SUDHL5 (cell line): ENCODE measurements around a stretch of chr12.

- PRO-cap = no peak
These were observed 836 bp upstream of the COQ5 start for GRCh38 chr12:120529662-120530326.

- PRO-cap = no peak
These were observed 14.0 kb downstream of the RNF10 start for GRCh38 chr12:120548113-120548519.

DNA sequence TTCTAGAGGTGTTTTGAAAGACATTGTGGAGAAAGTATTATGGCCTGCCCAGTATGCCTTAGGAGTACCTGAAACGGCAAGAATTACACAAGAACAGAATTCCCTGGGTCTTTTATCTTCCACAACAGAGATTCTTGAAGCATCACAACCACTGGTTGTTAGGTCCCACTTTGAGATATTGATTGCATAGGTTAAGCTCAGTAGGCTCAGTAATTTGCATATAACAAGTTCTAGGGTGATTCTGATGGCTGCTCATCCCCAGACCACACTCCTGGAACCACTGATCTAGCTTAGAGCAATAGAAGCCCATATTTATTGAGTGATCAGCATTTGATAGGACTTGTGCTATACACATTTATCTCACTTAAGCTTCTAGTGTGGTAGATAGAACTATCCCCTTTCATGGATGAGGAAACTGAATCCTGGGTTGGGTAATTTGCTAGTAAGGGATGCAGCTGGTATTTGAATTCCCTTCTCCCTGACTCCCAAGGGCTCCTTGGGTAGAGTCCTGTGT, 19.9 kb downstream of the POP5 start:
- PRO-cap = no peak

- PRO-cap = no peak
These were observed 14.6 kb upstream of the CABP1 start for GRCh38 chr12:120625854-120626159.

GRCh38 chr12:120688655-120689313, 1.8 kb downstream of the MLEC start:
- PRO-cap = no peak

- PRO-cap = no peak
These were observed 5.6 kb downstream of the MLEC start for GRCh38 chr12:120692218-120693203.

- PRO-cap = no peak
These were observed 11.5 kb upstream of the UNC119B start for GRCh38 chr12:120698453-120699407.

GRCh38 chr12:120702864-120704168, 6.9 kb upstream of the UNC119B start:
- PRO-cap = no peak

GRCh38 chr12:120705437-120706062, 4.7 kb upstream of the UNC119B start:
- PRO-cap = no peak

DNA sequence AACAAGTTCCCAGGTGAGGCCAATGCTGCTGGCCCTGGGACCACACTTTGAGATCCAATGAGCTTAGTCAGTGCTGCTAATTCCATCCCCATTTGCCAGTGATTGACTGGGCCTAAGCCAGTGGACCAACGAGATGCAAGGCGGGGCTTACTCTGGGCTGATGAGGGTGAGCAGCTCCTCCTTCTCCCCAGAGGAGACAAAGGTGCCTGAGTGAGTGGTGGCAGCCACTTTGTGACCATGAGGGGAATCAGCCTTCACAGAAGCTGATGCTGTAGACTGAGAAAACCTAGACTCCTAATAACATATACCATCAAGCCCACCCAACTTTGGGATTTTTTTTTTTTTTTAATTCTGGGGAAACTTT, 23.1 kb upstream of the HNF1A start:
- PRO-cap = no peak

DNA sequence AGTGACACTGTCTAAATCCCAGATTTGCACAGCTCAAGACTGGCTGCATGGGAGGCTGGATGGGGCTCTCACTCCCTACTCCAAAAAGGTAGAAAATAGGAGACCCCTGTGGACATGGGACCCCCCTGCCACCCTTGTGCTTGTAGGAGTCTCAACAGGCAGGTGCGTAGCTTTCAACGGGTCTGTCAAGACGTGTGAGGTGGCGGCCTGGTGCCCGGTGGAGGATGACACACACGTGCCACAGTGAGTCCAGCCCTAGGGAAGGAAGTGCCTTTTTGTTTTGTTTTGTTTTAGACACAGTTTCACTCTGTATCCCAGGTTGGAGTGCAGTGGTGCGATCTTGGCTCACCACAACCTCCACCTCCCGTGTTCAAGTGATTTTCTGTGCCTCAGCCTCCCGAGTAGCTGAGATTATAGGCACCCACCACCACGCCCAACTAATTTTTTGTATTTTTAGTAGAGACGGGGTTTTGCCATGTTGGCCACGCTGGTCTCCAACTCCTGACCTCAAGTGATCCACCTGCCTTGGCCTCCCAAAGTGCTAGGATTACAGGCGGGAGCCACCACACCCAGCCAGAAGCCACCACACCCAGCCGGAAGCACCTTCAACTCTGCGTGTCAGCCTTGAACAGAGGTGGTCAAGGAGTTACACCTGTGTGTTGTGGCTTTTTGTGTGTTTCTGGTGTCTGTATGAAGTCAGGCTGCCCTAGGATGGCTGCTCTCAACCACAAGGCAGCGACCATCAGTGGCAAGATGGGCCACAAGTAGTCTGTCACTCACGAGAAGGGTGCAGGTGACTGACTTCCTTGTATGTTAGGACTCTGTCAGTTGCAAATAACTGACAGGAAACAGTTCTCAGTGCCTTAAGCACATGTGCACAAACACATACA, 13.1 kb downstream of the P2RX4 start:
- PRO-cap = no peak

DNA sequence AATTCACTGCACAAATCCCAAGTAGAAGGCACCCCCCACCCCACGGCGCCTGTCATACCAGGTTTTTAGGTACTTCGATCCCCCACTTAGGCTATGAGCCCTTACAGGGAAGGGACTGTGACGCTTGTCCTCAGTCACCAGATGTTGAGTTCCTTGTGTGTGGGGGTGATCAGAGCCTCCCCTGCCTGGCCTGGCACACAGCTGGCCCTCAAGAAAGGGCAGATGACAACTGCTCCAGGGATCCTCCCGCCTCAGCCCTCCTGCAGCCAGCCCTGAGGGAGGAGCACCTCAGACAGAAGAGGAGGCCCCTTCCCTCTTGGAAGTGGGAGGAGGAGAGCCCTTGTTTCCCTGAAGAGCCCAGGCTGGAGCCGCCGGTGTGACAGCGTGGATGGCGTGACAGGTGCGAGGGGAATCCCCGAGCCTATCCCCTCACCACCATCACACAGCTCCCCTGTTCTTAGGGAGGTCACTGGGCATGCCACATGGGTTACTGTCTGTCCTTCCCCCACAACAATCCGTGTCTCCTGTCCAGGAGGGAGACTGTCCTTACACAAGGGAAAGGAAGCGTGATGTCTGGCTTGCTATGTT, 31.3 kb downstream of the P2RX4 start:
- PRO-cap = no peak

DNA sequence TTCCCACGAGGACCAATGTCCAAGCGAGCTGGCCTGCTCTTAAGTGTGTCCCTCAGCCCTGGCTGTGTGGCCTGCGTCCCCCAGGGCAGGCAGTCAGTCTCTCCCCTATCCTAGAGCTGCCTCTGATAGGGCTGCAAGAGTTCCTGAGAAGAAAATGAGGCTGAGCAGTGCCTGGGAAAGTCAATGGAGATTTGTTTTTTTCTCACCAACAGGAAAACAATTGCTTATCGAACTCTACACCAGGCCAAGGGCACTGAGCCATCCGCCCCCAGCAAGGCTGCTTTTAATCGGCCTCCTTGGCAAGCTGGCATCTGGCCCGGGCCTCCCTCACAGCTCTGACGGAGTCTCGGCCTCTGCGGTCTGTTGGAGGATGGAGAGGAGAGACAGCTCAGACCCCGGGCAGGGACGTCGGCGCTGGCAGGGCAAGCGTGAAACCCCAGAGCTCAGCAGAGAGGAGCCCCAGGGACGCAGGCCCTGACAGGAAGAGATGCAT, 17.6 kb downstream of the CAMKK2 start:
- PRO-cap = no peak

- PRO-cap = bidirectional peak, plus-strand start at chr12:121399640, minus-strand start at chr12:121399623; bidirectional peak, plus-strand start at chr12:121400129, minus-strand start at chr12:121399897
These were observed 484 bp upstream of the RNF34 start for GRCh38 chr12:121399232-121400035.

DNA sequence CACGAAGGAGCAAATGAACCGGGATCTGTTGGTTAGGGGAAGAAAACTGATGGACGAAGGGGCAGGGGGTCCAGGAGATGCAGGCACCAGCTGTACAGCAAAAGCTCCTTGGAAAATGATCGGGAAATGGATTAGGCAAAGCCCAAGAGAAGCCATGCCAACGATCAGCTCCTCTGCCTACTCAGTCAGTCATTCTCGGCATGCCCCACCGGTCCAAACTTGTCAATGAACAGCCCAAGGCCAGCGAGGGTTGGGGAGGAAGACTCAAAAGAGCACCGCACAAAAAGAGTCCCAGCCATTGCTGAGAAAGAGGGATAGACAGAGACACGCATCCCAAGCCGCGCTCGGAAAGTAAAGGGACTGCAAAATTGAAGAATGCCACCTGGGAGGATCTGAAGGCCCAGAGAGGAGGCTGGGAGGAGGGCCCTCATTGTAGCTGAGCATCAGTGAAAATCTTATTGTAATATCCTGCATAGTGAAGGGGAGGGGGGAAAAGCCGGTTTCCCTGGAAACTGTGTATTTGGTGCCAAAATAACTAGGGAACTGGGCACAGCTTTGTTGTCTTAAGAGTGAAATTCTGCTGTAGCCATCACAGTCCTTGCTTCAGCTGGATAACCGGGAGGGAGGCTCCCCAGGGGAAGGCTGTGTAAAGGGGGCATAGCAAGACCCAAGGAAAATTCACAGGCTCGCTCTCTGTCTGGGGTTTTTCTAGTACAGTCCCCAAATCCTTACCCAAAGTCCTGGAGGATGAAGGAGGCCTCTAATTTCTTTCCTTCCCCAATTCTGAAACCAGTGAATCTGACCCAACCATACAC, 4.7 kb downstream of the KDM2B start:
- PRO-cap = no peak

DNA sequence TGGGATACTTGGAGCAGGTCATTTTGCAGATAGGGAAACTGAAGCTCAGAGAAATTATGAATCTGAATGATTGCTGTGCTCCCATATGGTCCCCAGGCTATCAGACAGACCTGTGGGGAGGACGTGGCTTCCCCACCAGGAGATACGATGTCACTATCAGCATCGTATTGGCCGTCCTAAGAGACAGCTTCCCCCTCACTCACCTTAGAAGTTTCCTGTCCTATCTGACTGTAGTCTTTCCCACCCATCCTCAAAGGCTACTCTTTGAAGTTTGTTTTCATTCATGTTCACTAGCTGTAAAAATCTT, 813 bp upstream of the KDM2B start:
- PRO-cap = no peak

GRCh38 chr12:121628014-121628990, 41.2 kb downstream of the MORN3 start:
- PRO-cap = no peak

DNA sequence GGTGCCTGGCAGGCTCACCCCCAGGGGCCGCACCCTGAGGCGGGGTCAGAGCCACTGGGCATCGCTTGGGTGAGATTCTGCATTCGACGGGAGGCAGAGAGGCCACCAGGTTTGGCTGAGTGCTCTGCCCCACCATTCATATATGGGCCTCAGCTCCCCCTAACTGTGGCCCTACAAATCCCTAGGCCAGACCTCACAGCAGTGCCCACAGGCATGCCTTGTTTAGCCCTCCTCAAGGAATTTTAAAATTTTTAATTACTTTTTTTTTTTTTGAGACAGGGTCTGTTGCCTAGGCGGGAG, 17.0 kb downstream of the RHOF start:
- PRO-cap = no peak

DNA sequence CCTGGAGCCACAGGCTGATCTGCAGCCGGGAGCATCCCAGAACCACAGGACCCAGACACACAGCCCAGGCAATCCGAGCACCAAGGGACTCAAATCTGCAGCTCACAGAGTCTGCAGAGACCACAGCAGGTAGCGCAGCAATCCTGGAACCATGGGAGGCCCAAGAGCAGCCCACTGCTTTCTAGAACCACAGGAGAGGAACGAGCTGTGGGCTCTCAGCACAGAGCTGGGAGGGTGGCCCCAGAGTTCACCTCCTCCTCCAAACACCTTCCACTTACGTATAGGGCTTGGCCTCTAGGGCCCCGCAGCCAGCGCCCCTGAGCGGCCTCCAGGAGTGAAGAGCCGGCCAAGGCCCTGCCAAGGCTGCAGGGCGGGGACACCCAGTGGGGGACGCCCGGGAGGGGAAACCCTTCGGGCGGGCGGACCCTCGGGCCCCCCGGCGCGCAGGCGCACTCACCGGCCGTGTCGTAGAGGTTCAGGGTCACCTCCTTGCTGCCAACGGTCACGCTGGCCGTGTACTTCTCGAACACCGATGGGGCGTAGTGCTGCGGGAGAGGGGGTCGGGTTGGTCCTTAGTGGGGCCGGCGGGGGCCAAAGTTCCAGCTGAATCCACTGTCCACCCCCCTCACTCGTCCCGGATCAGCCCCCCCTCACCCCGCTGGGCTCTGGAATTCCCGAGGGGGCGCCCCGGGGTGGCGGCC, 643 bp downstream of the RHOF start:
- PRO-cap = bidirectional peak, plus-strand start at position 334 of the sequence, minus-strand start at position 282 of the sequence

DNA sequence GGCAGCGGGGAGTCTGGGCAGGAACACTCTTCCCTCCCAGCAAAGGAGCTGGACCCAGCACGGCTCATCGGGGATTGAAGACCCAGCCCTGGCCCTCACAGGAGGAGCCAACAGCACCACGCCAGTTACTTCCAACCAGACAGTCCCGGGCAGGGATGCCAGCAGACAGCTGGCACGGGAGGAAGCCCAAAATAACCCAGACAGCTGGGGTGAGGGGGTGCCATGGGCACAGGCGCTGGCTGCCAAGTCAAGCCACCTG, 4.3 kb upstream of the RHOF start:
- PRO-cap = no peak